ENCODE results near the genes CILP2, ZNF93 and ZNF85.

GRCh38 chr19:19386462-19386988, 18.9 kb upstream of the GATAD2A start:
- PRO-cap, 2 experiments: peak in 2 of 2 experiments; most common plus-strand start chr19:19386836 (in 1); most common minus-strand start chr19:19386734 (in 2)

GRCh38 chr19:19407359-19407949, 2.0 kb downstream of the GATAD2A start:
- PRO-cap, 2 experiments: peak in 1 of 2 experiments; most common plus-strand start chr19:19407461 (in 1)

DNA sequence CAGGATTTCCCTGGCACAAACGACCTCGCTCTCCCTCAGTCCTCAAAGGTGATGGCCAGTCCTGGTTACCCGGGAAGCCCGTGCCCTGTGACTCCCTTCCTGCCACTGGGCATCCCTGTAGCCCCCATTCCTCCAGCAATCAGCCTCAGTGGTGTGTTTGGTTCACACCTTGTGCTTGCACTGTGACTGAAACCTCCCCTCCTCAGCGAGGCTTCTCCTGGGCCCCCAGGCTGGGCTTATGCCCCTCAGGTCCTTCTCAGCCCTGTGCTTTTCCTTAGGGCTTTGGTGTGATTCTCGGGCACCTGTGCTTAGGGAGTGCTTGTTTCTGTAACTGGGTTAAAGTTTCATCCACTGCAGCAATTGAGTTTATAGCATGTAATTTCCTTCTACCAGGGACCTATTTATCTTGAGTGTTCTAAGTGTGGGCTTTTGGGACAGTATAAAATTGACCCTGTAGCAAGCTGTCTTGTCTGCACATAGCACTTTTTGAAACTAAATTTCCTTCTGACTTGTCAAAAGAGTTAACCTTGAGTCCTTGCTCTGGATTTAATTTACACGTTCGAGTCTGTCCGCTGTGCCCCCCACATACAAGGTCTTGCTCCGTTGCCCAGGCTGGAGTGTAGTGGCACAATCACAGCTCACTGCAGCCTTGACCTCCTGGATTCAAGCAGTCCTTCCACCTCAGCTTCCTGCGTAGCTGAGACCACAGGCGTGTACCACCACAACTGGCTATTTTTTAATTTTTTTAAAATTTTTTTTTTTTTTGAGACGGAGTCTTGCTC, 47.6 kb downstream of the GATAD2A start:
- PRO-cap, 2 experiments: peak in 1 of 2 experiments; most common plus-strand start position 562 of the sequence (in 1)

DNA sequence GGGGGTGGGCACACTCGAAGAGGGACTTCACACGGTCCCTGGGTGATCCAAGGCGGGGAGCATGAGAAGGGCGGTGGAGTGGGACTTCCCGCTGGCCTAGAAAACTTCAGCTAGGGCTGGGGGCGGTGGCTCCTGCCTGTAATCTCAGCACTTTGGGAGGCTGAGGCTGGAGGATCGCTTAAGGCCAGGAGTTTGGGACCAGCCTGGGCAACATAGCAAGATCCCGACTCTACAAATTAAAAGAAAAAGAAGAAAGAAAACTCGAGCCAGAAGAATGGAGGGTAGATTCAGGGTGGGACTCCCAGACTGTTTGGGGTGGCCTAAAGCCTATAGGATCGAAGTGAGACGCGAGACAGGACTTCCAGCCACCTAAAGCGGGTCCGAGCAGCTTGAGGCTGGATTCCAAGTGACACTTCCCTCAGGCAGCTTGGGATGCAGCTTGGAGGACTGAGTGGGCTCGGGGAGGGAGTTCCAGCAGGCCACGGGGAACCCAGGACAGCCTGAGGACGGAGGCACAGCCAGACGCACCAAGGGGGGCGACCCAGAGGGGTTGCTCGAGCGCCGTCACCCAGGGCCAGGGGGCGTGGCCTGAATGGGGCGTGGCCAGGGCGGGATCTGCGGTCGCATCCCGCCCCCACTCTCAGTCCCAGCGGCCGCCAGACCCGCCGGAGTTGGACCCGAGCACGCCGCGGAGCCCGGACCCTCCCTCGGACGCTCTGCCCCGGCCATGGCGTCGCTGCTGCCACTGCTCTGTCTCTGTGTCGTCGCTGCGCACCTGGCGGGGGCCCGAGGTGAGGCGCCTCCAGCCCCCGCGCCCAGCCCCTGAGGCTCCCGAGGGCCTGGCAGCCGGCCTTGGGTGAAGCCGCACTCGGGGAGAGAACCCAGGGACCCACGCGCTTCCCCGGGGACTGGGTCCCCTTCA, at the start of gene CILP2:
TSS of gene CILP2 (plus strand) at position 643 of the 922 bp plus-strand sequence.
- PRO-cap, 2 experiments: peak in 1 of 2 experiments; most common plus-strand start position 265 of the sequence (in 1)

- PRO-cap, 2 experiments: peak in 2 of 2 experiments; most common plus-strand start chr19:19643312 (in 2); most common minus-strand start chr19:19643219 (in 2)
These were observed 693 bp downstream of the GMIP start for GRCh38 chr19:19642430-19643497.

DNA sequence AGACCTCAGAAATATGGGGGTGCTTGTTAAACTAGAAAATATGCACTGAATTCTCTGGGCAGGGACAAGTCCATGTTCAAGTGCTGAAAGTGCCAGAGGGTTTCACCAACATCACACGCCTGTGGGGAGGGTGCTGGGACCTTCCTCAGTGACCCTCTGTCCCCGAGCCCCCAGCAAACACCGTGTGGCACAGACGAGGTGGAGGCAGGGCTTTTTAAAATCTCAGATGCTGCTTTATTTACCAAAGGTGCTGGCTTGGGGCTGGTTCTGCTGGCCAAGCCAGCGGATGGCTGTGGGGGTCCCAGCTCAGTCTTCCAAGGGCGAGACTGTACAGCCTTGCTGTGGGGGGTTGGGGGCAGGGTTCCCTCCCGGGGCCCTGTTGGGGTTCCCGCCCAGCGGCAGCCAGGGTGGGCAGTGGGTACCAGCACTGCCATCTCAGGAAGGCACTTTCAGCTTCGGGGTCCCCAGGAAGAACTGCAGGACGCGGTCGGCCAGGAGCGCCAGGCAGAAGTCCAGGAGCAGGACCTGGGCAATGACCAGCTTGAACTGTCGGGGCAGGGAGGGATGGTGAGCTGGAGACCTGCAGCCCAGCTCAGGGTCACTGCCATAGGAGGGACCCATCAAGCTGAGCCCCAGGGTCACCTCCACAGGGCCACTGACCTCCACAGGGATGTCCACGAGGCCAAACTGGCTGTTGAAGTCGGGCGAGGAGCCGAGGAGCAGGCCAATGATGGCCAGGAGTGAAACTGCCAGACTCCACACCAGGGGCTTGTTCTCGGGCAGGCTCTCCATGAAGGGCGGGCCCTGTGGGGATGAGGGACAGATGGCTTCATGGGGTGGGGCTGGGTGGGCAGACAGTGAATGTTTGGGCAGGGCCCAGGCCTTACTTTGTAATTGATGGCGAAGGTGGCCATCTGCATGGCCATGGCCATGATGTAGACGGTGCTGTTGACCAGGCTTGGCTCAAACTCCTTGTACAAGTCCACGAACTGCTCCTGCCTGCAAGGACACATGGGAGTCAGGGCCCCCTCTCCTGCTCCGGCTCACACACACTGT, 1.9 kb upstream of the GMIP start:
- PRO-cap, 2 experiments: no peak in any of the 2 experiments

DNA sequence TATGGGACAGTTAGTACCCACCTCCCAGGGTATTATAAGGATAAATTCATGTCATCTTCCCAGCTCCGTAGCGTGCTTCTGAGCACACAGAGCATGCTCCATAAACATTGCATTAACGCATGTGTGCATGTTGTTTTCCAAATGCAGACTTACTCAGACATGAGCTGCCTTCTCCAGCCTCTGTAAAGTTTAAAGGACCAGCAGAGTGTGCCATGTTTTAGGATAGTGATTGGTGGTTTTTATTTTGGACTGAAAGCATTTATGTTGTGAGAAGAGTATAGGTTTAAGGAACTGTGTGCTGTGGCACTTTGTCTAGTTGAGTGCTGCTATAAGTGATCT, 34.6 kb downstream of the ZNF506 start:
- PRO-cap, 2 experiments: no peak in any of the 2 experiments

- PRO-cap, 2 experiments: peak in 2 of 2 experiments; most common plus-strand start chr19:19900946 (in 2); most common minus-strand start chr19:19900747 (in 1)
These were observed at the start of gene ZNF93 for GRCh38 chr19:19900684-19901438. Gene ZNF93, plus strand, starts transcription at chr19:19900946.

GRCh38 chr19:20152496-20152927, 14.5 kb upstream of the ZNF486 start:
- PRO-cap, 2 experiments: no peak in any of the 2 experiments

GRCh38 chr19:20154489-20155199, 12.4 kb upstream of the ZNF486 start:
- PRO-cap, 2 experiments: no peak in any of the 2 experiments

- PRO-cap, 2 experiments: no peak in any of the 2 experiments
These were observed 80.3 kb downstream of the ZNF486 start for GRCh38 chr19:20247271-20247767.

- PRO-cap, 2 experiments: no peak in any of the 2 experiments
These were observed 1.6 kb downstream of the ZNF737 start for GRCh38 chr19:20564015-20564398.

GRCh38 chr19:20664386-20664912, 3.1 kb upstream of the ZNF626 start:
- PRO-cap, 2 experiments: no peak in any of the 2 experiments

DNA sequence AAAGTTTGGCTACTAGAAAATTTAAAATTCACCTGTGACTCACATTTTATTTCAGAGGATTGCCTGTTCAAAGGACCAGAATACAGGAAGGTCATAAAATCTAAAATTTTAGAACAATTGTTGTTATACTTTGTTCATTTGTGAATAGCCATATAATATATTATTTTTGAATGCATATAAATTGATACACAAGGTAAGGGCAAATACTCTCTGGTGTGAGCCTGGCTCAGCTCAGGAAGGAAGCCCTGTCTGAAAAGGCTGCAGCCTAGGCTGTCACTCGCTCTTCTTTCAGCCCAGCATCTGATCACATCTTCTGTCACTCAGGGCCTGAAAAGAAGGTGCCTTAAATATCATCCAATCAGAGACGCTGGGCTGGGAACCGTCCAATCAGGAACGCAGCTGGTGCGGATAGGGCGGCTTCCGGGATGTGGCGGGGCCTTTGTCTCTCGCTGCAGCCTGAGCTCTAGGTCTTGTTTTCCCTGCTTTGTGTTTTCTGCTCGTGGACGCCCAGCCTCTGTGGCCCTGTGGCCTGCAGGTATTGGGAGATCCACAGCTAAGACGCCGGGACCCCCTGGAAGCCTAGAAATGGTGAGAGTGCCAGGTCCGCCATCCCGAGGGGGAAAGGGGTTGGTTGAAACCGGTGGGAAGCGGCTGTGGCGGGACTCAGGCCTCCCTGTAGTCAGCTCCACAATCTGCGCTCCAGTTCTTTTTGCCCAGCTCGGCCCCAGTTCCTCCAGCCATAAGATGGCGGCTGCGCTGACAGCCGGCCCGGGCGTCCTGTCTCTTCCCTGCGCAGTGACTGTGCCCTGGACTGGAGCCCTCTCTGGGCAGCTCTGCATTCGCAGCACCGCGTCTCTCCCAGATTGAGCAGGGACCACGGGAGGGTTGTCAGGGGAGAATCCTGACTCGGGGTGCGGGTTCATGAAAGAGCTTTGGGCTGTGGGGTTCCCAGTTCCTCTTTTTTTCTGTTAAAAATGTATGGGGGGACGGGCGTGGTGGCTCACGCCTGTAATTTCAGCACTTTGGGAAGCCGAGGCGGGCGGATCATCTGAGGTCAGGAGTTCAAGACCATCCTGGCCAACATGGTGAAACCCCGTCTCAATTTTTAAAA, at the start of gene ZNF85:
TSS of gene ZNF85 (plus strand) at position 436 of the 1,111 bp plus-strand sequence.
- PRO-cap, 2 experiments: peak in 2 of 2 experiments; most common plus-strand start position 468 of the sequence (in 2); most common minus-strand start position 302 of the sequence (in 1)

DNA sequence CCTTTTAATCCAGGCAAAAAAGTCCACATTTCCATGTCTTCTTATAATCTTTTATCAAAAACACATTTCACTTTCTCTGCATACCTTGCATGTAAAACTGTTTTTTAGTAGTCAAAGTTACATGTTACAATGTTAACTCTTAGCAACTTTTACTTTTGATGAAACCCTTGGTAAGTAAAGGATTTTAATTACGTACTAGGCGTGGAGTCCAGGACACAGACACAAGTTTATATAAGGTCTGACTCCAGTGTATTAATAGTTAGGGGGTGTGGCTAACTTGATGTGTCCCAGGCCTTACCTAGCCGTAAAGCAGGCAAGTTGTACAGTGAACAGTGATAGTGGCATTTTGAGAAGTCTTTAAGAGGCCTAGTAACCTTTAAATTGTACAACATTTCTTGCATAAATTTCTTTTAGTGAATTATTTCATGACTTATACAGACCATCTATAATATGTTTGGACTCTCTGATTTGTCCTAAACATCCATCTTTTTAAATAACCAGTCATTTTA, 5.8 kb downstream of the ZNF714 start:
- PRO-cap, 2 experiments: no peak in any of the 2 experiments

GRCh38 chr19:21197562-21198023, 55.8 kb downstream of the ZNF431 start:
- PRO-cap, 2 experiments: no peak in any of the 2 experiments

DNA sequence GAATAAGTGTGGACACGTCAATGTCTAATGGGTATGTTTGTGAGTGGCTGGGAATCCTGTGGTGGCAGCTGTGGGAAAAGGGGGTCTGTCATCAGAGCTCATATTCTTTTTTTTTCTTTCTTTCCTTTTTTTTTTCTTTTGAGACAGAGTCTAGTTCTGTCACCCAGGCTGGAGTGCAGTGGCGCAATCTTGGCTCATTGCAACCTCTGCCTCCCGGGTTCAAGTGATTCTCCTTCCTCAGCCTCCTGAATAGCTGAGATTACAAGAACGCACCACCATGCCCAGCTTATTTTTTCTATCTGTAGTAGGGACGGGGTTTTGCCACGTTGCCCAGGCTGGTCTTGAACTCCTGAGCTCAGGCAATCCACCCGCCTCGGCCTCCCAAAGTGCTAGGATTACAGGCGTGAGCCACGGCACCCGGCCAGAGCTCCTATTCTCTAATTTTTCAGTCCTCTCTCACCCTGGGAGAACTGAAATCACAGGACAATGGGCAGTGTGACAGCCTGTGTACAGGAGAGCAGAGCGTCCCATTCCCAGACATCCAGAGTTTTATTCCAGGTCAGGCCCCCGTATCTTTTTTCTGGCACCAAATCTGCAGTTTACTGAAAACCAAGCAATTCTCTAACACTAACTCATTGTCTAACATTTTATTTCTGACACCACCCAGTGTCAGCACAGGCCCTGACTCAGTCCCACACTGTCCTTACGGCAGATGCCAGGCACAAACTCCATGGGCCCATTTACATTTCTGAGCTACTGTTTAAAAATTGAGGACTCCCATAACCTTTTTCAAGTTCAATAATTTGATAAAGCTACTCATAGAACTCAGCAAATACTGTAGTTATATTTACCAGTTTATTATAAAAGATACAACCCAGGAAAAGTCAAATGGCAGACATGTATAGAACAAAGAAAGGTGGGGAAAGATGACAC, 6.8 kb downstream of the ZNF708 start:
- PRO-cap, 2 experiments: no peak in any of the 2 experiments

DNA sequence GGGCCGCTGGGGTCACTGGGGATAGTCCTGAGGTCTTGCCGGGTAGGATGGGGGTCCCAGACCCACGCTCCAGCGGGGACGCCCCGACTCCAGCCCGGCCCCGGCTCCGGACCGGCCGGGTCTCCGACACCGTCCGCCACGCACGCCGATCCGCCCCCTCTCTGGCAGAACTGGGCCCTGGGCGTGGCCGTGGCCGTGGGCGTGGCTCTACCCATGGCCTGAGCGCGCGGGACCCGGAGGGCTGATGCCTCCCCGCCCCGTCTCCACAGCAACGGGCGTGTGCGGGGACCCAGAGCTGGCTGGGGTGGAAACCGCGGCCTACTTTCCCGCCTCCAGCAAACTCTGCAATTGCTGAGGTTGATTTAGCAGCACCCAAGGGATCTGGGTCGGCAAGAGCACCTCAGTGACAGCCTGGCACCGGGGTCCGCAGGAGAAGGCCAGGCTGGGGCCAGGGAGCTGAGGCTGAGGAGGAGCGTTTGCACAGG, 96.0 kb upstream of the ZNF98 start:
- PRO-cap, 2 experiments: no peak in any of the 2 experiments

DNA sequence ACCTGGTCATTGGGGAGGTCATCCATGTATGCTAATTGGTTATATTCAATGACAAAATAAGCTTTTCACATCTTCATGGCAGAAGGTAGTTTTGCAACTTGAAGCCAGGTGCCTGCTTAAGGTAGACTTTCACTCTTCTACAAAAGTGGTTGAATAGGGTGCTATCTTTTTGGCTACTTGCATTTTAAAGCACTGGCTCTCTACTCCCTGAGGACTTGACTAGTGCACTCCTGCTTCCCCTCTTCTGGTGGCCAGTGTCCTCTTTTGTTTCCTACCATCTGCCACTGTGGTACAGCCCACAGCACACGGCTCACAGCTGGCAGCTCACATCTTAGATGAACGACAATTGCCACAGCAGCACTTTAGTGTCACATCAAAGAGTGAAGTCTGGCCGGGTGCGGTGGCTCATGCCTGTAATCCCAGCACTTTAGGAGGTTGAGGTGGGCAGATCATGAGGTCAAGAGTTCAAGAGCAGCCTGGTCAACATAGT, 15.6 kb downstream of the ZNF91 start:
- PRO-cap, 2 experiments: no peak in any of the 2 experiments

DNA sequence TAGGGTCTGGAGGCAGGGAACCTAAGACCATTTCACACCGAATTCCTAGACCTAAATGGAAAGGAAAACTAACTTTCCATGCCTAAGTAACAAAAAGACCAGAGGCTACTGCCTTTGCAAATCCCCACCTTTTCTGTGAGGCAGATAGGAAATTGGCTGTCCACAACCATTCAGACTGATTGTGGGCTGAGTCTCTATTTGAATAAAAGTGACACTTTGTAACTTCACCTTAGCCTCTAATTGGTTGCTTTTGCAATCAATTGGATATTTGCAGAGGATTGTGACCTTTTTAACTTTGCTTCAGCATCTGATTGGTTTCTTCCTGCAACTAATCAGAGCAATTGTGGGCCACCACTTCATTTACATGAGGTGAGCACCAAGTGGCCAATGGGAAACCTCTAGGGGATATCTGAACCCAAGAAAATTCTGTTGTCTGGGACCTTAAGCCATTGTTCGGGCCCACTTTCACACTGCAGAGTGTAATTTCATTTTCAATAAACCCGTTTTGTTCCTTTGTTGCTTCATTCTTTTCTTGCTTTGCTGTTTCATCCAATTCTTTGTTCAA, 20.9 kb downstream of the ZNF675 start:
- PRO-cap, 2 experiments: no peak in any of the 2 experiments